BJ (cell line): ENCODE measurements around the gene UBXN1.

DNA sequence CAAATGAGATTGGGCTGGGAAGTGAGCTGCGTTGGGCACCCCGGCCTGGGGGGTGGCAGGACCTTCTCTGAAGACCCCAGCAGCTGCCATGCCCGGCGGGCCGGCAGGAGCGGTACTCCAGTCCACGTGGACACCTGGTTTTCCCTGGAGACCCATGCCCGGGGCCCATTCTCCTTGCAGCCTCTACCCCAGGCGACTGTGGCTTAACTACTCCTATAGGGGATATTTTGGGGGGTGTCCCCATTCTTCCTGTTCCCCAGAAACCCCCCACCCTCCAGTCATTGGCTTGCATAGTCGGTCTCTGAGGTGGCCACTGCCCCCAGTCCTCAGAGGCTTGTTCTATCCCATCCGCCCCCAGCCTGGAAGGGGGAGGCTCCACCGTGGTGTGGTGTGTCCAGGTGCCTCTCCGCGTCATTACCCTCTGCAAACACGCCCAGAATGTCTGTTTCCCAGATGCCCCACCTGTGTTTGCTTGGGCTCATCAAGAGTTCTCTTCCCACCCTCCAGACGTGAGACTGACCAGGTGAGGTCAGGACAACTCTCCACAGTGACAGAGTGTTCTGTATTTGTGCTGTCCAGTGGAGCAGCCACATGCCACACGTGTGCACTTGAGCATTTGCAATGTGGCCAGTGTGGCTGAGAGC lies 24.7 kb downstream of the LRRC10B start:
- CAGE, long polyA plus RNA = no peak
- RRBS = 45% methylated on average over 6 of the region's 17 CpGs

DNA sequence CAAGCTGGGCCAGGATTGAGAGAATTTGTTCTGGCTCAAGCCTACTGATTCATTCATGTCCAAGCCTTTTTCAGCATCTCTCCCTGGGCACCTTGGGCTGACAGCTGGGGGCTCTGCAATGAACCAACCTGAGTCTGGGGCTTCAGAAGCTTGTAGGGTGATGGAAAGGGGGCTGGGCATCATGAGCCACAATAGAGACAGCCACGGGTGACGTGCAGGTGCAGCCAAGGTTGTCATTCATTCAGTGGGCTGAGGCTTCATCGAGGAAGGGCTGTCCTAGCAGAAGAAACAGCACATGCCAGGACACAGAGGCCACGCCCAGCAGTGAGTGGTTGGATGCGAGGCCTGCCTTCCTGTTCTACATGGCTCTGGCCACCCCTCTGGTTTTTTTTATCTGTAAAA lies 19.9 kb upstream of the SYT7 start:
- CAGE, long polyA plus RNA = no peak
- RRBS = no CpG with 5 or more reads among the region's 5 CpGs

- CAGE, long polyA plus RNA = no peak
- RRBS = 58% methylated on average over 4 of the region's 10 CpGs
Observed at GRCh38 chr11:61626550-61627249, 45.8 kb upstream of the SYT7 start.

- CAGE, long polyA plus RNA = no peak
- RRBS = no CpG with 5 or more reads among the region's 10 CpGs
Observed at GRCh38 chr11:61650928-61651502, 29.2 kb upstream of the DAGLA start.

DNA sequence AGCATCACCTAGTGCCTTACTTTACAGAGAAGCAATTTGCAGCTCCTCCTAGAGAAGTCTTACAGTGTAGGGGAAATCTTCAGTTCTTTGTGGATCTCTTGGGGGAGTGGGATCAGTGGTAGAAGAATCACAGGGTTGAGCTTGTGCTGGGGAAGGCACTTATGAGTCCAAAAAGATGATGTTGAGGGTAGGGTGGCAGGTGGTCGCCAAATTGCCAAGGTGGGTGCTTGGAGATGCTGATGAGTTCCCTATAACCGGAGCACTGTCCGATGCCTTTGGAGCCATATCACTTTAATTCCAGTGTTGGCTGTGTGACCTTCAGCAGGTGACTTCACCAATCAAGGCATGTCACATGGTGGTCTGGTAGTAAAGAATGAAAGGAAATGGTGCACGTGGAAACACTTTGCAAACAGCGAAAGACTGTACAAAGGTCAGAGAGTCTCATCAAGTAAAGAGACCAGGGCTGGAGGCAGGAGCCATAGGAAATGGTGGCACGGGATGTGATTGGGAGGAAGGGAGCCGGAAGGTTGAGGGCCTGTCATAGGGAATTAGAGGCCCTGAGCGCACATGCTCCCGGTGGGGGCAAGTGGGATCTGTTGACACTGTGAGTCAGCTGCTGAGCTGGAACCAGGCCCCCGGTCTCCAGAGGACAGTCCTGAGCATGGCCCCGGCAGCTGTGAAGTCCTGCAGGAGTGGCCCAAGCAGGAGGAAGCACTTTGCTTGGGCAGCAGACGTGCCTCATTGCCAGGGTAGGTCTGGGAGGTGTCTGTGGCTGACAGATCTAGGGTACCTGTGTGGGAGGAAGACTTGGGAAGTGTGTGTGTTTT lies 1.9 kb downstream of the DAGLA start:
- CAGE, long polyA plus RNA = no peak
- RRBS = 48% methylated on average over 4 of the region's 12 CpGs

GRCh38 chr11:61716775-61717473 lies 35.5 kb upstream of the MYRF start:
- CAGE, long polyA plus RNA = no peak
- RRBS = no CpG with 5 or more reads among the region's 9 CpGs

- CAGE, long polyA plus RNA = no peak
- RRBS = 13% methylated on average over 9 of the region's 16 CpGs
Observed at GRCh38 chr11:61752868-61753237, 417 bp downstream of the MYRF start.

GRCh38 chr11:61756403-61757204 lies 4.2 kb downstream of the MYRF start:
- CAGE, long polyA plus RNA = no peak
- RRBS = no CpG with 5 or more reads among the region's 10 CpGs

GRCh38 chr11:61904341-61905081 lies 12.9 kb downstream of the RAB3IL1 start:
- CAGE, long polyA plus RNA = no peak
- RRBS = no CpG with 5 or more reads among the region's 25 CpGs

- CAGE, long polyA plus RNA = no peak
- RRBS = no CpG with 5 or more reads among the region's 16 CpGs
Observed at GRCh38 chr11:61964617-61965701, 2.5 kb downstream of the FTH1 start.

DNA sequence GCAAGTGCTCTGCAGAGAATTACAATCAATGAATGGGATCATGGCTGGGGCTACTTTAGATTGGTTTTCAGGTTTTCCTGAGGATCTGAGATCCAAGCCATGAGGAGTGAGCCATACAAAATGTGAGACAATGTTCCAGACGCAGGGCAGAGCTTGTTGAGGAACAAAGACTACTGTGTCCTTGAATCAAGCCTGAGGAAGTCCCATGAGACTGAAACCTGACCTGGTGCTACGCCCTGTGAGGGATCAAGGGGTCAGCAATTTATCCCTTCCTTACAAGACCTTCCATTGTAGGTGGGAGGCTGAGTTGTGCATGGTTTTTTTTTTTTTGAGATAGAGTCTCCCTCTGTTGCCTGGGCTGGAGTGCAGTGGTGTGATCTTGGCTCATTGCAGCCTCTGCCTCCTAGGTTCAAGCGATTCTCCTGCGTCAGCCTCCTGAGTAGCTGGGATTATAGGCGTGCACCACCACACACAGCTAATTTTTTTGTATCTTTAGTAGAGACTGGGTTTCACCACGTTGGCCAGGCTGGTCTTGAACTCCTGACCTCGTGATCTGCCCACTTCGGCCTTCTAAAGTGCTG lies 2.2 kb downstream of the INCENP start:
- CAGE, long polyA plus RNA = no peak
- RRBS = no CpG with 5 or more reads among the region's 8 CpGs

- CAGE, long polyA plus RNA = no peak
- RRBS = no CpG with 5 or more reads among the region's 4 CpGs
Observed at GRCh38 chr11:62422161-62422473, 3.3 kb downstream of the SCGB1A1 start.

DNA sequence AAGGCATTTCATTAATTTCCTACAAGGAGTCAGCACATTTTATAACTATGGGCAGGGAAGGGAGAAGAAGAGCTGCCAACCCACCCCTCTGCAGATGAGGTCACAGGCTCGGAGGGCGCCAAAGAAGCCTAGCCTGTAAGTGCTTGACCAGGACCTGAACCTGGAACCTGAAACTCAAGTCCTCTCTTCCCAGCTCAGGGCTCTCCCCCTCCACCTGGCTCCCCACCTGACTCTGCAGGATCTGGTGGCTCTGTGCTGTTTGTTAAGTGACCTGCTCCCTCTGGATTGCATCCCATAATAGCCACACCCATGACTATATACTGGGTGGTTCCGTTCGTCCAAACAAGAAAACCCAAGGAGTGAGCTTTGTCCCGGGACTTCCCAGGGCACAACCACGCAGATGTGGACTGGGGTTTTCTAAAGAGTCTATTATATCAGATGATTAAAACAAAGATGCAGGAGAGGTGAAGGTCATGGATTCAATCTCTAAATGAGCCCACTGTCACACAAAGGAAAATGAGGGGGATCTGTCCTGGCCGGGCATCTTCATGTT lies 27.4 kb downstream of the SCGB1A1 start:
- CAGE, long polyA plus RNA = no peak
- RRBS = no CpG with 5 or more reads among the region's 7 CpGs

GRCh38 chr11:62500113-62500965 lies 46.3 kb downstream of the AHNAK start:
- CAGE, long polyA plus RNA = no peak
- RRBS = no CpG with 5 or more reads among the region's 14 CpGs

DNA sequence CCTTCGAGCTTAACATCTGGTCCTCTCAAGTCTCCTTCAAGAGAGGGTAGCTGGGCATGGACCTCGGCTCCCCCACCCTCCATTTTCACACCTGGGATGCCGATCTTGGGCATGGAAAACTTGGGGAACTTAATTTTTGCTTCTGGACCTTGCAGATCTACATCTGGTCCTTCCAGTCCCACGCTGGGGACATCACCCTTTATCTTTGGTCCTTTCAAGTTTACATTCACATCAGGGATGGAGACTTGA lies 28.1 kb downstream of the AHNAK start:
- CAGE, long polyA plus RNA = no peak
- RRBS = no CpG with 5 or more reads among the region's 4 CpGs

- CAGE, long polyA plus RNA = no peak
- RRBS = no CpG with 5 or more reads among the region's 9 CpGs
Observed at GRCh38 chr11:62553765-62554498, 7.3 kb upstream of the AHNAK start.

DNA sequence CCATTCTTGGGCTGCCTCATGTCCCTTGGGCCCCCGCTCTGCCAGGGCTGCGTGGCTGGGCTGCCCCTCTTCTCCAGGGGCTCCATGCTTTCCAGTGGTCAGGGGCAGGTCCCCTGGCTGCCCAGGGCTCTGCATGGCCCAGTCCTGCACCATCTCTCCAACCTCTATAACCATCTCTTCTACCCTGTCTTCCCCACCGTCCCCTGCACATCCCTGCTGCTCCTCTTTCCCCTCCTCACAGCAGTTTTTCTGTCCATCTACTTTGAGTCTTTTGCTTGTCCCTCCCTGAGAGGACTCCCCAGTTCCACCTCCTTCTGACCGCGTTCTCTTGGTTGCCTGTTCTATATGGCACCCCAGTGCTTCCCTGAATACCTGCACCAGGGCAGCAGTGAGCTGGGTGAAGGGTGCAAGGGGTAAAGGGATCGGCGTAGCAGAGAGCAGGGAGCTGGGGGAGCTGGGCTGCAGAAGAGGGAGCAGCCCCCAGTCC lies 1.8 kb upstream of the EEF1G start:
- CAGE, long polyA plus RNA = no peak
- RRBS = no CpG with 5 or more reads among the region's 7 CpGs

DNA sequence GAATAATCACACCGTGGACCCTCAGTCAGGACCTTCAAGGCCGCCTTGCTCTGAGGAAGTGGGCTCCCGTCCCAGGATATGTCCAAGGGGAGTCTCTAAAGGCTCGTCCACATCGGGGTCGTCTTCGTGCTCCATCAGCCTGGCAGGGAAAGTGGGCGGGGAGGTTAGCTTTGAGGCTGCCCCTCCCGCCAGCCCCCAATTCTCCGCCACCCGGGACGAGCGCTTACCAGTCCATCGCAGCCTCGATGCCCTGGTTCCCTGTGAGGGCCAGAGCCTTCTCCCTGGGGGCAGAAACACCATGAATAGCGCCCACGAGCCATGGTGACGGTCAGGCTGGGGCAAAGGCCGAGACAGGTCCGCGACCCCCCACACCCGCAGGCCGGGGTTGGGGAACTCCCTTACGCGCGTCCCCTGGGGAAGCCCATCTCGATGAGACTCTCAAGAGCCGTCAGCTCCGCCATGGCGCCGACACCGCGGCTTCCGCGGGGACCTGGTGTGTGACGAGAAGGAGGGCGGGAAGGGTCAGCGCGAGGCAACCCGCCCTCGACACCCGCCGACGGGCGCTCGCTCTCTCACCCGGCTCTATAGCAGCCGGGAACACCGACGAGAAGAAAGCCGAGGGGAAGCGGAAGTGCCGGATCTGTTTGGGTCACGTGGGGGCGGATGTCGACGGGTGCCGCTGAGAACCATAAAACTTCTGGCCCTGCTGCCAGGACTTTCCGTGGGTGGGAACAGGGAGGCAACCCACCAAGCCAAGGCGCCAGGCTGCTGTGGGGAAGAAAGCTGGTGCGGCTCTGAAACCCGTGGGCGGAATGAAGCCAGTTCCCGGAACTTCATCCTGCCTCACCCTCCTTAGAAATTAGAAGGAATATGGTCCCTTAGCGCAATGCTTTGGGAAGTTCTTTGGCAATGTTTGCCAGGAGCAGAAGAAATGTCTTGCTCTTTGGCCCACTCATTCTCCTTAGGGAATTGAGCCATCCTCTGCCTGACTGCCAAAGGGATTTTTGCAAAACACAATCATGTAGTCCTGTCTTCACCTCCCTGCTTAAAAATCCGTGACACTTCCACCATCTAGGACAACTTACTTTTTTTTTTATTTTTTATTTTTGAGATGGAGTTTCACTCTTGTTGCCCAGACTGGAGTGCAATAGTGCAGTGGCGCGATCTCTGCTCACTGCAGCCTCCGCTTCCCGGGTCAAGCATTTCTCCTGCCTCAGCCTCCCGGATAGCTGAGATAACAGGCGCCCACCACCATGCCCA lies at the start of gene UBXN1:
TSS of gene UBXN1 (minus strand) at position 611 of the 1,260 bp plus-strand sequence.
- CAGE, long polyA plus RNA = start-site peak on the minus strand centred at position 581 of the sequence, 85 bp wide, 302 and 425 reads in 2 replicates
- RRBS = no CpG with 5 or more reads among the region's 72 CpGs

DNA sequence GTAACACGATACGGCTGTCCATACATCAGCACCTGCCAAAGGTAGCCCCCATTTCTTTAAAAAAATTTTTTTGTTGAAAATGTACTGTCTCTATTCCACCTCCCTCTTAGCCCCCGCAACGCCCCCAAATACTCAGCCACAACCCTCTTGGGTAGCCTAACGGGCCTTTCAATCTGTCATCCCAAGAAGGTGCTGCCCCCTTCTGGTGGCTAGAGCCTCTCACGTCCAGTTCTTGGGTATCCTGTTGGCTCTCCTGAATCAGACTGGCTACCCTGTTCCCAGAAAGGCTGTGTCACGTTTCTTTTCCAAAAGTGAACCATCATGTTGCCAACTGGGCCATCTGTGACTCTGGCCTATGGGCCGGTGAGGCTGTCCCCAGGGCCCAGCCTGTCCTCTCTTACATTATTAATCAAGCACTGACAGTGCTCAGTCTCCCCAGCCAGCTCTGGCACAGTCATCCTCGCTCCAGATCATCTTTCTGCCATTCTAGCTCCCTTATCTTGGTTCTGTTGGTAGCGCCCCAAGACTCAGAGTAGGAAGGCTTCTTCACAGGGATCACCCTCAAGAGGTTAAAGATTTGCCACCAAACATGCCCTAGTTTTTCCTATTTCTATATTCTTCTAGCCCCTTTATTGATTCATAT lies 5.5 kb upstream of the LRRN4CL start:
- CAGE, long polyA plus RNA = no peak
- RRBS = no CpG with 5 or more reads among the region's 10 CpGs

- CAGE, long polyA plus RNA = no peak
- RRBS = no CpG with 5 or more reads among the region's 5 CpGs
Observed at GRCh38 chr11:62713691-62714222, 6.3 kb downstream of the GNG3 start.